Mucosa of descending colon (tissue), 1 donor: ENCODE data around the gene IKBKG.

- PRO-cap, result no peak
Measured at GRCh38 chrX:153476990-153477520, 6.7 kb upstream of the HAUS7 start.

DNA sequence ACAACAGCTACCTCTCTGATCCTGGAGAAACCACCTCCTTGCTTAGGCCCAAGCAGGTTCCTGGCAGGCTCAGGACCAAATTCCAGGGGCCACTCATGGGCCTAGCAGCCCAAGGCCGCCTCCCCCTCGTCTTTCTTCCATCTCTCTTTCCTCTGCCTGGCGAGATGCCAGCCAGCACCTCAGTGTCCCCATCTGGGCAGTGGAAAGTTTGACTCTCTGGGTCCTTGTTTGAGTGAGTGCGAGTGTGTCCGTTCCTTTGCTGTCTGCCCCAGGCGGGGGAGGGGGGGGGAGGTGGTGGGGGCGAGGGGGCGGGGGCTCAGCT, 359 bp upstream of the BGN start:
- PRO-cap, result no peak

GRCh38 chrX:153582946-153583267, 16.0 kb downstream of the CCNQ start:
- PRO-cap, result no peak

DNA sequence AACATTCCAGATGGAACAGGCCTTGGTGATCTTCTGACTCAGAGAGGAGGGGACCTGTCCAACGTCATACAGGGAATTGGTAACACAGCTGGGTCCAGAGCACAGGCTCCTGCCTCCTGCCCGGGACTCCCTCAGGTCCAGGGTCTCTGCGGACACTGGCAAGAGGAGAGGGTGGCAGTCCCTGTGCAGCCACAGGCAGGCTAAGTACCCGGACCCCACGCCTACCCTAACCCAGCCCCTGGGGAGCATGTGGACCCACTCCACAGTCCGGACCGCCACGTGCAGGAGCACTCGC, 10.3 kb downstream of the CCNQ start:
- PRO-cap, result no peak

DNA sequence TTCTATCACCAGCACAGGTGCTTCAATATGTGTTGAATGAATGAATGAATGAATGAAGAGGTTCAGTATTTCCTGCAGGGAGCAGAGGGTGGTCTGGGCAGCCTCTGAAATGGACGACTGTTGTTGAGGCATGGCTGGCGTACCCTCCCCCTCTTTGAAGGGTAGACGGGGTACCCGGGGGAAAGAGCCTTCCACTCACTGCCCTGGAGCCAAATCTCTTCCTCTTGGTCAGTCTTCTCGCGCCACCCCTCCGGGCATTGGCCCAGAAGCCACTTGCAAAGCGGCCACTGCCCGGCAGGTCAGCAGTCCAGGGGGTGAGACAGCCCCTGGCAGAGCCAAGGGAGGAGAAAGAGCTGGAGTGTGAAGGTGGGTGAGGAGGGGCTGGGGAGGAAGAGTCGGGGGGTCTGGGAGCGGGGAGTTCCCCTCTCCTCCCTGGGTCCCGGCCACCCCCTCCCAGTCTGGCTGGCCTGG, 21.8 kb upstream of the DUSP9 start:
- PRO-cap, result no peak

DNA sequence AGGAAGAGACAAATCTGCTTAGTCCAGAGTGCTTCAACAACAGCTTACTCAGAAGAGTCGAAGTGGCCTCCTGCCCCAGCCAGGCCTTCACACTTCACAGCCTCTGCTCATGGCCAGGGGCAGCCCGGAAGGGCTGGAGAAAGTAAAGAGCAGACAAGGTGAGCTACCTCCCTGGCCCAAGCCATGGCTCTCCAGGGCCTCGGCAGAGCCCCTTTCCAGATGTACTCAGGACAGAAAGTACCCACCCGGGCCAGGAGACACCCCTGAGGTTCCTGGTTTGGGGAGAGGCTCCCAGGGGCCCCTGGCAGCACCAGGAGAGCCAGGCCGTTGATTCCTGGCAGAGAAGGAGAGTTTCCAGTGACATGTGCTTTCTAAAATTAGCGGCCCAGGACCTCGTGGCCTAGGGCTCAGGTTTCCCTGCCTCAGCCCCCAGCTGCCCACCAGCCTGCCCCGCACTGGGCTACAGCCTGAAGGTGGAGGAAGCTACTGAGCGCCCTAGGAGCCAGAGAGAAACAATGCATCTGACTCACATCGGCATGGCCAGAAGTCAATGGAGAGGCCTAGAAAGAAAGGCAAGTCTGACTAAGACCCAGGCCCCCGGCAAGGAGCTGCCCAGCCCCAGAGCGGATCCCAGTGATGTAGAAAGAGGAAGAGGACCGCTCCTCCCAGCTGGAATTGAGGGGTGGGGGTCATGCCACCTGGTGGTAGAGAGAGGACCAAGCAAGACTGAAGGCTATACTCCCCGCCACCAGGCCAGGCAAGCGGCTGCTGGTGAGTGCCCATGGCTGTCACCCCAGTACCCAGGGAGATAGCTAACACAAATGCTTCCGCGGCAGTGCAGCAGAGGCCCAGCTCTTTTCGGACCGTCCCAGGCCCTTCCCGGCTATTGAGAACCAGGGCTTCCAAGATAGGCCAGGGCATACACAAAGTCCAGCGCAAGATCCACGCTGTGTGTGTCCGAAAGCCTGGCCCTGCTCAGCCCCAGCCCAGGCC, 17.7 kb downstream of the SLC6A8 start:
- PRO-cap, result no peak

DNA sequence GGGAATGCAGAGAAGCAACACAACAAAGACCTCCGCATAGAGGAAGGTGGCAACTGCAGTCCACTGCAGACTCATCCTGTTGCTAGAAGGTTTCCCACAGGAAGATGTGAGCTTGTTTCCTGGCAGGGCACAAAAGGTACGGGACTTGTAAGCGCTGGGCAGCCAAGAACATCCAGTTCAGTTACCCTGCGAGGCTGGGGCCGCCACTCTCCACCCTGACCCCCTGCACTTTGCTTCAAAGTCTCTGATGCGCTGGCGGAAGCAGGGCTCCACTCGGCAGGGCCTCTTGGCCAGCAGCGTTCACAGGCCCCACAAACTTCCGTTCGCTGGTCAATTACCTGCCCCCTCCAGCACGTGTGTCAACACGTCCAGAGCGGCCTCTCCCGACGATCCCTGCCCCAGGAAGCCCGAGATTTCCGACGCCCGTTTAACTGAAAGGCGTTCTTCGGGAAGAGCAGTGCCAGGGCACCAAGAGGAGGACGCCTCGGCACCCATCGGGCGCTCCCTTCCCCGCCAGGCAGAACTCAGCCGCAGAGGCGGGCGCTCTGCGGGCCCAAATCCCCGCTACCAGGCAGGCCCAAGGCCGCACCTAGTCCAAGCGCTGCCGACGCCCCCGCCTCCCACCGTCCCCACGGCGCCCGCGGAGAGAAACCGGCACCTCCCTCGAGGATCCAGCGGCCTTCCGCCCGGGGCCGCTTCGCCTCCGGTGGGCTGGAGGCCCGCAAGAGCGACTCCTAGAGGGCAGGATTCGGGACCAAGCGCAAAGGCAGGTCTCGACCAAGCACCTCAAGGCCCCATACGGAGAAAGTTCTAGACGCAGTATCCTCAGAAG, 801 bp downstream of the BCAP31 start:
- PRO-cap, result bidirectional peak, plus-strand start at position 457 of the sequence, minus-strand start at position 232 of the sequence

DNA sequence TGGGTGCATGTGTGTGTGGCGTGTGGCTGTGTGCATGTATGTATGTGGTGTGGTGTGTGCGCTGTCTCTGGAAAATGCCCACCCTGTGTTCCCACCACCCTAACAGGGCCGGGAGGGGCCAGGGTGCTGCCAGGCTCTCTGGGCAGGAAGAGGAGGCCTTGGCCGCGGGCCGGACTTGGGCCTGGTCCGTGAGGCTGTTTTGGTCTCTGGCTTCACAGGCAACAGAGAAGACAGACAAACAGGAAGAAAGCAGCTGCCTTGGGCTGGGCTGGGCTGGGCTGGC, 977 bp upstream of the AVPR2 start:
- PRO-cap, result no peak

- PRO-cap, result no peak
Measured at GRCh38 chrX:153968009-153969289, 3.2 kb downstream of the HCFC1 start.

- PRO-cap, result bidirectional peak, plus-strand start at chrX:153981974, minus-strand start at chrX:153981757
Measured at GRCh38 chrX:153981551-153982458, 9.3 kb downstream of the TMEM187 start.

GRCh38 chrX:154012834-154014019, 6.5 kb downstream of the IRAK1 start:
- PRO-cap, result unidirectional peak, plus-strand start at chrX:154013861

- PRO-cap, result no peak
Measured at GRCh38 chrX:154018432-154018787, 1.3 kb downstream of the IRAK1 start.

GRCh38 chrX:154090664-154091375, 6.7 kb downstream of the MECP2 start:
- PRO-cap, result no peak

DNA sequence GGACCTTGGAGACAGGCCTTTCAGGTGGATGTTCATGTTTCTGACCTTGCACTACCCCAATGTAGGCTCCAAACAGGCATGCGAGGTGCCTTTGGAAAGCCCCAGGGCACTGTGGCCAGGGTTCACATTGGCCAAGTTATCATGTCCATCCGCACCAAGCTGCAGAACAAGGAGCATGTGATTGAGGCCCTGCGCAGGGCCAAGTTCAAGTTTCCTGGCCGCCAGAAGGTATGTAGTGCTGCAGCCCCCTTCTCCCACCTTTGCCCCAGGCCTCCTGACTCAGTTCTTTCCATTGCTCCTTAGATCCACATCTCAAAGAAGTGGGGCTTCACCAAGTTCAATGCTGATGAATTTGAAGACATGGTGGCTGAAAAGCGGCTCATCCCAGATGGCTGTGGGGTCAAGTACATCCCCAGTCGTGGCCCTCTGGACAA, 2.2 kb downstream of the RPL10 start:
- PRO-cap, result no peak

DNA sequence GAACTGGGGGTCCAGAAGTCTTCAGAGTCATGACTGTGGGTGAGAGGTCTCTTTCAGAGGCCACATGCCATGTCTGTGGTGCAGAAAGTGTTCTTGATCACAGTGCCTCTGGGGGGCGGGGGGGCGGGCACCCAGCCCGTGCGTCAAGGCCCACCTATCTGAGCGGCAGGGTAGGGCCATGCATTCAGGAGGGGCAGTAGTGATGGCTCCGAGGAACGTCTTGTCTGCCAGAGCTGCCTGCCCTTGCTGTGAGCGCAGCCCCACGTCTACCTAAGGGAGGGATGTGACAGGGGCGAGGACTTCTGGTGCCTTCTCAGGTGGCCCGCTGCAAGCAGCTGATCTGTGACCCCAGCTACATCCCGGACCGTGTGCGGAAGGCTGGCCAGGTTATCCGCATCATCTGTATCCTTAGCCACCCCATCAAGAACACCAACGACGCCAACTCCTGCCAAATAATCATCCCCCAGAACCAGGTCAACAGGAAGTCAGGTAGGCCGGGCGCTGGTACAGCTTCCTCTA, 2.6 kb upstream of the FAM50A start:
- PRO-cap, result no peak

- PRO-cap, result no peak
Measured at GRCh38 chrX:154441848-154443339, 1.5 kb upstream of the FAM50A start.

DNA sequence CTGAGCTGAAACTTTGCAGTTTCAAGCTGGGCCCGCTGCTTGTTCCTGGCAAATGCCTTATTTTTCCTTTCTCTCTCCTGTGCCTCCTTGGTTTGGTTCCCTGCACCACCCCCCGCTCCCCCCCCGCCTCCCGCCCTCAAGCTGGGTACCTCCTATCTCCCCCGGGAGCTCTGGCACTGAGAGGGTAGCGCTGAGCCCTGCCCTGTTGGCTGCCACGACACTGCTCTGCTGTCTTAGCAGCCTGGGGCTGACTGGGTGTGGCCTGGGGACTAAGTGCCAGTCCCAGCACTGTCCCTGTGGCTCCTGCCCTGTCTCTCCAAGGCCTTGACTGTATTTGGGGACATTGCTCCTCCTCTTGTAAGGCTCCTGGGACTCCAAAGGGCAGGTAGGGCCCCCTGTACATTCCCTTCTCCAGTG, 977 bp downstream of the PLXNA3 start:
- PRO-cap, result unidirectional peak, minus-strand start at position 227 of the sequence

GRCh38 chrX:154459734-154460828, 2.0 kb downstream of the PLXNA3 start:
- PRO-cap, result no peak

GRCh38 chrX:154505780-154506258, 10.2 kb downstream of the FAM3A start:
- PRO-cap, result no peak

DNA sequence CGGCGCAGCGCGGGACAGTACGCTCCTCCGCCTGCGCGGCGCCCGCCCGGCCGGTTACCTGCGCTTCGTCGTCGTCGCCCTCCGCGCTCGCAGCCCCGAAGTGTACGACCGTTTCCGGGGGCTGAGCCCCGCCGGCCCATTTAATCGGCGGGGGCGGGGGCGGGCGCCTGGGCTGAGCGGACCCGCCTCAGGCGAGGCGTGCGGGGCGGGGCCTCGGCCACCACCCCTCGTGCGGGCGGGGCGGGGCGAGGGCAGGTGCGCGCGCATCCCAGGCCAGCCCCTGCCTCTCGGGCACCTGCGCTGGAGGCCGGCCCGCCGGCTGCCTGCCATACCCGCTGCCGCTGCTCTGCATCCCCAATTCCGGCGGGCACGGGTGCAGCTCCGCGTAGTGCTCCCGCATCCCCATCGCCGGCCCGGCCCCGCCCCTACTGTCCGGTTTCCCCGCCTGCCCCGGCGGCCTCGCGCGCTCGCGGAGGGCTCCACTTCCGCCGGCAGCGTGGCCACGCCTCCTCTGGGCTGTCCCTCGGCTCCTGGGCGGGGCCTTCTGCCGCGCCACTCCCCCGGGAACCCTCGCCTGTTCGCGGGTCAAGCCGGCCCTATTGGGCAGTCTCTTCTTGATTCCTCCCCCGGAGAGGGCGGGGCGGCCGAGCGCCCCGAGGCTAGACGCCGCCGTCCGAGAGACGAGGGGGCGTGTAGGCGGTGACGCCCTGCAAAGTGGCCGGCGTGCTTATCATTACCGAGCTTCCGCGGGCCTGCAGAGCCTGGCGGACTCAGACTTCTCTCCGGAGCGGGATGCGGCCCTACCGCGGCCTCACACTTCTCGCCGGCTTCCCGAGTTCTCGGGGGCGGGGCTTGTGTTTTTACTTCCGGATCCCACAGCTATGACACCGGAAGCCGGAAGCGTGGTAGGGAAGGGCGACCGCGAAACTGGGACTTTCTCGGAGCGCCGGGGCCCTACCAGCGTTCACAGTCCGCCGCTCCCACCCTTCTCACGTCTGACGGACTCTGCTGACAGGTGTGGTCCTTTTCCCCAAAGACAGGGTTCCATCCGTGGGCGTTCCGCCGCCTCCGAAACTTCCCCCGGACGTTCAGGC, at the start of gene IKBKG:
Gene IKBKG (plus strand): TSS at position 890 of the 1,094 bp plus-strand sequence.
- PRO-cap, result bidirectional peak, plus-strand start at position 276 of the sequence, minus-strand start at position 116 of the sequence; bidirectional peak, plus-strand start at position 691 of the sequence, minus-strand start at position 513 of the sequence; bidirectional peak, plus-strand start at position 932 of the sequence, minus-strand start at position 833 of the sequence